Mammary epithelial cell (primary cell): ENCODE measurements around the gene NTN1.

DNA sequence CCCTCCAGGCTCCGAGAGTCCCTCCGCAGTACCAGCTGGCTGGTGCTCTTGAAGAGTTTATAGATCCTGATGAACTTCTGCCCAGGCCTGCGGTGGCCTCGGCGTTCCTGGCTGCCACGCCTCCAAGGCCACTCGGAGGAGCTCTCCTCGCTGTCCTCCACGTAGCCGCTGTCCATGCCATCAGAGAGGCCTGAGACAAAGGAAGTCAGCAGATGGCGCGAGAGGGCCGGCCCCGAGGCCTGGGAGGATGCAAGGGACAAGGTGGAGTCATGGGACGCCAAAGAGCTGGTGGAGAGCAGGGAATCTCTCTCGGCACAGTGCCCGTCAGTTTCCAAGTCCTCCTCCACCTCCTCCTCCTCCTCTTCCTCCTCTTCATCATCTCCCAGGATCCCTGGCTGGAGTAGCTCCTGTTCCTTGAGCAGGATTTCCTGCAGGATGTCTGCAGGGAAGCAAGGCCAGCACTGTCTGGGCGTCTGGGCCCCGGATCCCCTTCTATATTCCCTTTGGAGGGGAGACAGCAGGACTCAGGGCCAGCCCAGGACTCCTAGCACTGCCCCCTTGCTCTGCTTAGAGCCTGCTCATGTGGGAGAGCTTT, 21.1 kb upstream of the PIK3R6 start:
- CAGE, long polyA plus RNA, result no peak
- RRBS, result no CpG with 5 or more reads among the region's 19 CpGs

- CAGE, long polyA plus RNA, result no peak
- RRBS, result no CpG with 5 or more reads among the region's 7 CpGs
These were observed 42.4 kb upstream of the PIK3R6 start for GRCh38 chr17:8909834-8910310.

DNA sequence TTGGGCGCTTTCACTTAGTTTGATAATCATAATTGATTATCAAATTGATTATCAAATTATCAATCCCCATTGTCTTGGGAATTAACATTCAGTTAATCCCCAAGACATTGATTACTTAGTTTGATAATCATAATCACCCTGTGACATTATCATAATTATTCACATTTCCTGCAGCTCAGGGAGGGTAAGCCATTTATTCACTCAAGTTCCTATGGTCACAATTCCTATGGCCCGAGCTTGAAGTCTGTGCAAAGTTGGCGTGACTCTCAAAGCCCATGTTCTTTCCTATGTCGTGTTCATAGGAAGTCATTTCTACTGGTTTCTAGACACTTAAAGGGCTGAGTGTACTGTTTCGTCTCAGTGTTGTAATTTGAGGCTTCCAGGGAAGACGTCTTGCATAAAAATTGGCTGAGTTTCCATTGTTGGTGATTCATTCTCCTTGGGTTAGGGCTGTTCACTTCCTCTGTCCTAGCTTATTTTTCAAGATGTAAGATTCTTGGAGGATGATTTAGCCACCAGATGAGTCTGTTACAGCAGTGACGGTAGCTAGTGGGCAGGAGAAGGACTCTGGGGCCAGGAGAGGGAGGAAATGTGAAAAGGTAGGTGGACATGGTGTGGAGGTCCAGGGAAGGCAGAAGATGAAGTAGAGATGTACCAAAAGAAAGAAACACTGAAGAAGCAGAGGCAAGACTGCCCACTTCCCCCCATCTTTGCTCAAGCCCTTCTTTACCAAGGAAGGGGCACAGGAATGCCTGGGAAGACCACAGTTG, 43.1 kb downstream of the PIK3R5 start:
- CAGE, long polyA plus RNA, result no peak
- RRBS, result no CpG with 5 or more reads among the region's 7 CpGs

DNA sequence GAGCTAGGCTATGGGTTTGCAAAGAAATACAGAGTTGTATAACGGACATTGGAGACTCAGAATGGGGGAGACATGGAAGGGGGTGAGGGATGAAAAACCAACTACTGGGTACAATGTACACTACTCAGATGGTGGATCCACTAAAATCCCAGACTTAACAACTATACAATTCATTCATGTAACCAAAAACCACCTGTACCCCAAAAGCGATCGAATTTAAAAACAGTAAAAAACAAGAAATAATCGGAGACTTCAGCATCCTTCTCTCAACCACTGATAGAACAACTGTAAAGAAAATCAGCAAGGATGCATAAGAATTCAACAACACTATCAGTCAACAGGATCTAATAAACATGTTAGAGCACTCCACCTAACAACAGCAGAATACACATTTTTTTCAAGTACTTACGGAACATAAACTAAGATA, 35.7 kb downstream of the PIK3R5 start:
- CAGE, long polyA plus RNA, result no peak
- RRBS, result no CpG with 5 or more reads among the region's 5 CpGs

DNA sequence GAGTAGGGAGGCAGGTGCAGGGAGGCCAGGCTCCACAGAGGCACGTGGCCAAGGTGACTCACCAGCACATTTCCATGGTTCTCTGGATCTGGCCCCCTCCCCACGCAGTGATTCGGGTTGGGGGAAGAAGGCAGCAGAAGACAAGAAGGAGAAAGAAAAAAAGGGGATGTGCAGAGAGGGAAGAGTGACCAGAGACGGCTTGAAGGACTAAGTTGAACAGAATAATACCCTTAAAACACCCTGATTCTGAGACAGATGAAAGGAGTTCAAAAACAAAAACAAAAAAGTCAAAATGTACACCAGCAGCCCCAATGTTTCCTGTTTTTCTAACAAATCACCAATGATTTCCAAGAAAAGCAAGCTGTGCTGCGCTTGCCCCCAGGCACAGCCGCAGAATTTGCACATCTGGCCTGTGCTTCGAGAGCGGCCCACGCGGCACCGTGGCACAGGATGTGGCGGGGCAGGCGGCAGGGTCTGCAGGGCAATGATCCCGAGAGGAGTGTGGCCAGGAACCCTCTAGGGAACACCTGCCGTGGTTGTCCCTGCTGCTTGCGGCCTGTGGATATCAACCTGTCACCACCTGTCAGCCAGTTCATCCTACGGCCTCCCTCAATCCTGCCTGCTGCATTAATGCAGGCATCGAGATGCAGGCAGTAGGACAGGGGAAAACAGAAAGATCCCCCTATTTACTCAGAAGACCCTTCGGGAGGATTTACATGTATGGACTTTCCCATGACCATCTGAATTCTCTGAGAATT, 24.1 kb downstream of the PIK3R5 start:
- CAGE, long polyA plus RNA, result no peak
- RRBS, result no CpG with 5 or more reads among the region's 19 CpGs

DNA sequence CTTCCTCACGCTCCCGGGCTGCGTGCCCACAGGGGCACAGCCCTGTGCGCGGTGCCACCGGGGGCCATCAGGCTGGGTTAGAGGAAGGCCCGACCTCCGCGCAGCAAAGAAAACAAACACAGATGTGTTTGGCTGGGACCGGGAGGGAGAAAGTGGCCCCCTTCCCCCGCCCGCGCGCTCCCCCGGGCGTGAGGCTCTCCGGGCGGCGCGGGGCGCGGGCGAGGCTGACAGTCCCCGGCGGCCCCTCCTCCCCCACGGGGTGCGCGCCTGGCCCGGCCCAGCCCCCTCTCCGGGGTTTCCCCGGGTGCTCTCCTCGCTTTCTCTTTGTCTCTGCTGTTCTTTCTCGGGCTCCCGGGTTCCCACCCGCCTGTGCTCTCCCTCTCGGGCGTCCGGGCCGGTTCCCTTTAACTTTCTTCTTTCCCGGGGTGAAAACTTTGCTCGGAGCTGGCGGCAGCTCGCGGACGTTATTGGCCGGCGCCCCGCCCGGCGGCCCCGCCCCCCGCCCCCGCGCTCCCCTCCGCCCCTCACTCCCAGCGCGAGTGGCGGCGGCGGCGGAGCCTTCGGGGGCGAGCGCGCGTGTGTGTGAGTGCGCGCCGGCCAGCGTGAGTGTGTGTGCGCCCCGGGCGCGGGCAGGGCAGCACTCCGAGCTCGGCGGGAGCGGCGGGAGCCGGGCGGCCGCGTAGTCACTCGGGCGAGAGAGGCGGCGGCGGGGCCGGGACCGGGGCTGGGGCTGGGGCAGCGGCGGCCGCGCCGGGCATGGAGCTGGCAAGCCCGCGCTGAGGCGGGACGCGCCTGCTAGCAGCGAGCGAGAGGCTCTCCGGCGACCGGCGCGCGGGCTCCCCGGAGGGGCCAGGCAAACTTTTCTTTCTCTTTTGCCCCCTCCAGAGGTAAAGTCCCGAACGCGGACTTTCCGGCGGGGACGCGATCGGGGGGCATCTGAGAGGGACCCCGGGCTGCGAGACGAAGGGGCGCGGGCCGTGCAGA, at the start of gene NTN1:
Gene NTN1 (plus strand): TSS at position 527 of the 984 bp plus-strand sequence.
- CAGE, long polyA plus RNA, result no peak
- RRBS, result 2% methylated on average over 71 of the region's 123 CpGs

GRCh38 chr17:9028299-9028774, 7.0 kb downstream of the NTN1 start:
- CAGE, long polyA plus RNA, result no peak
- RRBS, result no CpG with 5 or more reads among the region's 7 CpGs

- CAGE, long polyA plus RNA, result no peak
- RRBS, result no CpG with 5 or more reads among the region's 4 CpGs
These were observed 196.4 kb downstream of the NTN1 start for GRCh38 chr17:9217560-9218227.

- CAGE, long polyA plus RNA, result no peak
- RRBS, result 38% methylated on average over 2 of the region's 14 CpGs
These were observed 220.4 kb downstream of the NTN1 start for GRCh38 chr17:9241592-9242177.

- CAGE, long polyA plus RNA, result no peak
- RRBS, result no CpG with 5 or more reads among the region's 23 CpGs
These were observed 226.1 kb downstream of the NTN1 start for GRCh38 chr17:9247310-9247909.

DNA sequence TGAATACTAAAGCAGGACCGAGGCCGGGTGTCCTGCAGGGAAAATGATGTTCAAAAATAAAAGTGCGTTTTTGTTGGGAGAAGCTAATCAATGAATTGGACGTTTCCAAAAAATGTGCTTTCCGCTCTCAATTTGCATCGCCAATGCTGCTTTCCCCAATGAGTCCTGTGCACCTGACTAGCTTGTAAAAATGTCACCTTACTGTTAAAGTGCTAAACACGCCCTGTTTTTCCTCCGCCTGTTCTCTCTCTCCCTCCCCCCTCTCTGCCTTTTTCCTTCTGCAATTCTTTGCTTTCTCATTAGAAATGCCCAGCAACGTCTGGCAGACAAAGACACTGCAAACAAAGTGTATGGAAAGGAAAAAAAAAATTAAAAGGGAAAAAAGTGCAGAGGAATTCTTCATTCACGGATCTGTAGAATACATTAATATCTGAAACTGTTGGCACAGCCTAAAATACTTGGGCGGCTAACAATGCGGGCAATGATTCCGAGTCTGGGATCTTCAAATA, 244.0 kb downstream of the STX8 start:
- CAGE, long polyA plus RNA, result no peak
- RRBS, result no CpG with 5 or more reads among the region's 13 CpGs

GRCh38 chr17:9645833-9646272, 536 bp downstream of the USP43 start:
- CAGE, long polyA plus RNA, result no peak
- RRBS, result no CpG with 5 or more reads among the region's 48 CpGs

DNA sequence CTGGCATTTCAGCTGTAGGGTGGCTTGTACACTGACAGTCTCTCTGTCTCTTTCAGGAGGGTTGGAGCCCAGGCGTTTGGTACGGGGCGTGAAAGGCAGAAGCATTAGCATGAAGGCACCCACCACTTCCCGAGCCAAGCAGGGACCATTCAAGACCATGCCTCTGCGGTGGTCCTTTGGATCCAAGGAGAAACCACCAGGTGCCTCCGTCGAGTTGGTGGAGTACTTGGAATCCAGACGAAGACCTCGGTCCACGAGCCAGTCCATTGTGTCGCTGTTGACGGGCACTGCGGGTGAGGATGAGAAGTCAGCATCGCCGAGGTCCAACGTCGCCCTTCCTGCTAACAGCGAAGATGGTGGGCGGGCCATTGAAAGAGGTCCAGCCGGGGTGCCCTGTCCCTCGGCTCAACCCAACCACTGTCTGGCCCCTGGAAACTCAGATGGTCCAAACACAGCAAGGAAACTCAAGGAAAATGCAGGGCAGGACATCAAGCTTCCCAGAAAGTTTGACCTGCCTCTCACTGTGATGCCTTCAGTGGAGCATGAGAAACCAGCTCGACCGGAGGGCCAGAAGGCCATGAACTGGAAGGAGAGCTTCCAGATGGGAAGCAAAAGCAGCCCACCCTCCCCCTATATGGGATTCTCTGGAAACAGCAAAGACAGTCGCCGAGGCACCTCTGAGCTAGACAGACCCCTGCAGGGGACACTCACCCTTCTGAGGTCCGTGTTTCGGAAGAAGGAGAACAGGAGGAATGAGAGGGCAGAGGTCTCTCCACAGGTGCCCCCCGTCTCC, 63.3 kb downstream of the DHRS7C start:
- CAGE, long polyA plus RNA, result no peak
- RRBS, result no CpG with 5 or more reads among the region's 28 CpGs

- CAGE, long polyA plus RNA, result no peak
- RRBS, result no CpG with 5 or more reads among the region's 19 CpGs
These were observed 131.4 kb upstream of the RCVRN start for GRCh38 chr17:10036016-10037385.

DNA sequence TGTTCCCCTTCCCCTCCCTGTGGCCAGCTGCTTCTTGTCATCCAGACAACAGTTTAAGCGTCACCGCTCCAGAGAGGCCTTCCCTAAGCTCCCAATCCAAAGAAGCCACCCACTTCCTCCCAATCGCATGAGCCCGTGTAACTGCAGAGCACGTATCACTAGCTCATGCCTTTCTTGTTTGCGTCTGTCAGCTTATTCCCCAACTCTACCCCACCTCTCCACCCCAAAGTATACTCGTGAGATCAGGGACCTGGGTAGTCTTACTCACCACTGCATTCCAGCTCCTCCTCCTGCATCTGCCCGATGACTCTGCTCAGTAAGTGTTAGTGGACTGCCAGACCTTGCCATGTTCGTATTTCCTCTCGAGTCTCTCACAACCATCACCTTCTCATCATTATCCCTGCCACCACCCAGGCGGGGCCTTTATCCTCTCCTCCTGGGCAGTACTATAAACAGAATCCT, 92.8 kb downstream of the GAS7 start:
- CAGE, long polyA plus RNA, result no peak
- RRBS, result no CpG with 5 or more reads among the region's 11 CpGs

DNA sequence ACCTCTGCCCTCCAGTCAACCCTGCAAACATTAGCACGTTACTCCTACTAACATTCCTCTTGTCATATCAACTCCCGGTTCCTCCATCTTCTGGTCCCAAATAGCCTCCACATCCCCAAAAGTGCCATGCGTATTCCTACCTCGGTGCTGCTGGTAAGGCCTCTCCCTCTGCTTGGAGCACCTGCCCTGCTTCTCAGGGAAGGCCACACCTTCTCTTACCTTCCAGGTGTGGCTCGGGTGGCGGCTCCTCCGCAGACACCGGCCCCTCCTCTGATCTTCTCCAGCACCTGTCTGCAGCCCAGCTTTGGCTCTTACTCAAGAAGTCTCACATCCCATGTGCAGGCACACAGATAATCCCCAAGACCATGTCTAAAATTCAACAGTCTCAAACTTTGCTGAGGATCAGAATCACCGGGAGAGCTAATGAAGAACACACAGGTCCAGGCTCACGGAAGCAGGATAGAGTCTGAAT, 92.3 kb downstream of the GAS7 start:
- CAGE, long polyA plus RNA, result no peak
- RRBS, result no CpG with 5 or more reads among the region's 10 CpGs

DNA sequence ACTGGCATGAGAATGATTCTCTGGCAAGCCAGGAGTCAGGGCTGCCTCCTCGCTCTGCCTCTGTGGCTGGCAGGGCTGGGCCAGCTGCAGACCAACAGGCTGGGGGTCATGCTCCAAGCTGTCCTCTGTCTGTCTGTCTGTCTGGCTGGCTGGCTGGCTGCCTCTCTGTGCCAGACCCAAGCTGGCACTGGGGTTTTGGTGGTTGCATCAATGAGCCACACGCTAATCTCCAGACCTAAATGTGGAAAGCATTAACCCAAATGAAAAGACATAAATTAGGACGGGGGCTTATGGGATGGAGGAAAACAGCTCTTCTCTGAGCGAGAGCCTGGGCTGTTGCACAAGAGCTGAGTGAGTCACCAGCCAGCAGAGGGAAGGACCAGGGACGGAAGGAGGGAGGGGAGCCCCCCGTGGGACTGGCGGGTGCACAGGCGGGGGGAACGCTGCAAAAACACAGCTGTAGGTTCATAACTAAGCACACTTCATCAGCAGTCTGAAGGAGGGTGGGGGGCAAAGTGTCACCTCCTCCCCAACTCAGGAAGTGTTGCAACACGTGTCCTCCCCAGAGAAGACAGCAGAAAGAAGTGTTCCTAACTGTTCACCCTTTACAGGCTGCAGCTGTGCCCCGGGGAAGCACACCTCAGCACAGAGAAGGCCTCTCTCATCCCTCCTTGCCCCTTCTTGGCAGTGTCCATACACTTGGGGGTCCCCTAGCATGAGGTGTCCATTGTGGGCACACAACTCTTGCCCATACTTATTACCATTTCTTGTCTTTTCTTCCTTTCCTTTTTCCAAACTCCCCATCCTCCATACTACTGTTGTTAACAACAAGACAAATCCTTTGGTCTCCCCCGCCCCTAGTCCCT, 83.3 kb downstream of the GAS7 start:
- CAGE, long polyA plus RNA, result no peak
- RRBS, result no CpG with 5 or more reads among the region's 12 CpGs

- CAGE, long polyA plus RNA, result no peak
- RRBS, result 90% methylated on average over 1 of the region's 15 CpGs
These were observed 2.3 kb downstream of the GAS7 start for GRCh38 chr17:10196002-10196657.

DNA sequence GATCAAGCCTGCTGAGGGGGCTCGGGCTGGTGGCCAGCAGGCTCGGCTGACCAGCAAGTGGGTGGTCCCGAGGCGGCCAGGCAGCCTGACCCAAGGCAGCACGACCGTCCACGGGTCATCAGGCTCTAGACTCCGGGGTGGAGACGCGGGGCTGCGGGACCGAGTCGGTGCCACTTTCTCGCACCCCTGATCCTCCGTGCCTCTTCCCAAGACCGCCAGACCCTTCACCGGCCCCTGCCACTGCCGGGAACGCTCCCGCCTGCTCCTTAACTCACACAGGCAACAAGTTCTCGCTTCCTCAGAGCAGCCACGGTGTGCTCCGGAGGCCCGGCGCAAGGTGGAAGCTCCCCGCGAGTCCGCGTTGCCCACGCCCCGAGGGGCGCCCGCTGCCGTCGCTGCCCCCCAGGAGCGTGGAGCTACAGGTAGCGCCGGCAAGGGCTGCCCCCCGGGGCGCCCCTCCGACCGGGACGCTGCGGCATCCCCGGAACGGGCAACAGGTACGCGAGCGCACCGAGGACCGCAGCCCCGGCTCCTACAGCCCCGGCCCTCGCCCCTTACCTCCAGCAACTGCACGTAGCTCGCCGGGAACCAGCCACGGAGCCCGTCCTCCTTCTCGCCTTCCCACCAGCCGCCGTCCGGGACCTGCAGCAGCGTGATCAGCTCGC, 624 bp downstream of the GAS7 start:
- CAGE, long polyA plus RNA, result no peak
- RRBS, result 2% methylated on average over 37 of the region's 65 CpGs

DNA sequence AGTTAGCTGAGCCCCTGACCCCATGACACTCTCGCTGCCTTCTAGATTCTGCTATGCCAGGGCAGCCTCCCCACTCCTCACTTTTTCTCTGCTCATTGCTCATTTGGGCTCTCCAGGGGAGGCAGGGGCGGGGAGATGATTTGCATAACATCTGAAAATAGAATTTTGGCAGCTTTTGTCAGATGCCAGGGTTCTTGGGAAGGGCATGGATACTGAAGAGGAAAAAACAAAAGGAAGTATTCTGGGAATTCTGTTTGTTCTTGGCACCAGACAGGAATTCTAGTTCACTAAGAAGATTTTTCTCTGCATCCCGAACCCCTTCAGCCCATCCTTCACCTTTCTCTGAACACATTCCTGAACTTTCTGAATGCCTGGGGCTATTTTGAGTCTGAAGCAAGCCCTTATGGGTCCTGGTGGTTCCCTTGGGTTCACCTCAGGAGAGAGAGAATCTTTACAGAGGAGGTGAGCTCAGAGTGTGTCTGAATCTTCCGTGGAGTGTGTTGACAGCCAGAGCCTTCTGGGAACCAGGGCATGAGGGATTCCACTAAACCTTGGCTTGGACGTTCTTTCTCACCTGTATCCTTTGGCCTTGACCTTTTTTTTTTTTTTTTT, 78.2 kb upstream of the GAS7 start:
- CAGE, long polyA plus RNA, result no peak
- RRBS, result no CpG with 5 or more reads among the region's 5 CpGs